Heart (tissue), 3 donors: ENCODE data around the genes ANK2, UGT8 and NDST3.

DNA sequence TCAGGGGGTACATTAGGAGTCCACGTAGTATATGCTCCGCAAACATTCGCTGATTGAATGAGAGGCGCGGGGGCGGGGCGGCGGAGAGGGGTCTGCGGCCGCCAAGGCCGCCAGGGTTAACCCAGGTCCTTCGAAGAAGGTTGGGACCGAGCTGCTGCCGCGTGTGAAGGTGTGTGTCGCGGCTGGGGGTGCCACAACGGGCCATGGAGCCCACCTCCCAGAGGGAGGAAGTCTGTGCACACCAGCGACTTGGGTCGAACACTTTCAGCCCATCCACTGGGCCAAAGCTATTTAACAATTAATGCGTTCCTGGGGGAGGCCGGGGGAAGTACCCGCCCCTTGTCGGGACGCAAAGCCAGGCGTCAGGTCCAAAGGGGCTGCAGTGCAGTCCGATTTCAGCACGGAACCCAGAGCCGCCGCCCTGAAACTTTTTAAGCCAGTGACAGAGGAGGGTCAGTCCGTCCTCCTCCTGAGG, 6.5 kb upstream of the PITX2 start:
- RAMPAGE, long total RNA, 2 experiments = no peak in any of the 2 experiments

GRCh38 chr4:112342897-112343296, 45.7 kb downstream of the ALPK1 start:
- RAMPAGE, long total RNA, 2 experiments = no peak in any of the 2 experiments

- RAMPAGE, long total RNA, 2 experiments = no peak in any of the 2 experiments
These were observed 100.5 kb downstream of the ALPK1 start for GRCh38 chr4:112397556-112398247.

GRCh38 chr4:112564721-112565078, 48.7 kb upstream of the NEUROG2 start:
- RAMPAGE, long total RNA, 2 experiments = no peak in any of the 2 experiments

DNA sequence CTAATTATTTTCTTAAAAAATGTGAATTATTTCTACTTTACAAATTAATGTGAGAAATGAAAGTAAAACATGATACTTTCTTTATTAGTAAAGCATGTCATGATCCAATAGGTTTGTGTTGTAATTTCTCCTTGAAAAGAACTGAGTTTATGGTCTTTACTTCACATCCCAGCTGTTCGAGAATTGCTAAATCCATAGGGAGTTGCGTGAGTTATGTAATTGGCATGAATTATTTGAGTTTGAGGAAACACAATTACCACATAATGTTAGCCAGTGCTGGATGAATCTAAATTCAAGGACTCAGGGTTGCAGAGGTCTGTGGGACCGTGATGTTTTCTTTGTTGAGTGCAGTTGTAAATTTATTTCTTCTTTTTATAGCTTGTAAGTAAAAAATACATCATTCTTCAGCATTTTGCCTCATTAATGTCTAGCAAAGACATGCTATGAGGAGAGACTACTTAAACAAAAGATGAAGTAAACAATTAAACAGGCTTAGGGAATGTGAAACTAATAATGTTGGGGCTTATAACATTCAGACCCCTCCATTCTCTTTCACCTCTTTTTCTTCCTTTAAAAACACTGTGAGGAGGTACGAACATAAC, 159.8 kb upstream of the ANK2 start:
- RAMPAGE, long total RNA, 2 experiments = no peak in any of the 2 experiments

- RAMPAGE, long total RNA, 2 experiments = no peak in any of the 2 experiments
These were observed at the start of gene ANK2 for GRCh38 chr4:113049348-113049975. Gene ANK2, plus strand, starts transcription at chr4:113049653.

GRCh38 chr4:113145230-113146588, 96.3 kb downstream of the ANK2 start:
- RAMPAGE, long total RNA, 2 experiments = no peak in any of the 2 experiments

DNA sequence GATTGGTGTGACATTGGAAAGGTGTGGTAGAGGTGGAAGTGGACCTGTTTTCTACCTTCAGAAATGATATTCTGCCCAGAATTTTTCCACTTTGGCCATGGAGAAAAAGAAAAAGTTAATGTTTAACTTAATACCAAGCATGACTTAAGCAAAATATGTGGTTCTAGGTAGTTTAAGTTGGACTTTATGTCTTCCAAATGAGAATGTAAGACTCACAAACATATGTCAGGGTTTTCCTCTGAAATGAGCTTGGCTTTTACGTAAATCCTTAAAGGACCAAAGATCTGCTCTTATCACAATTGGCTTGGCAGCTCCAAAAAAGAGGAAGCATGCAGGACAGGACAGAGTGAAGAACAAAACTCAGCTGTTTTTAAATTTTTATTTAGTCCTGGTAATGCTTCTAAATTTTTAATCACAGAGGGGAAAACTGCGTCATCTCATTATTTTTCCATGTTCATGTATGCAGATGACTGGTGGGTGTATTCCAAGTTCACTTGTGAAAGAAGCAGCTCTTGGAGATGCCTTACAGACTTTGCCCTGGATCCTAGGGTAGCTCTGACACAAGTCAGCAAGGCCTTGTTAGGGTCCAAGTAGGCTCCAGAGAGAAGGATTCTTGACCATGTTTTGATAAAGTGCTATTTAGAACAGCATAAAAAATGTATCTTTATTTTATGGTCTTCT, 98.2 kb downstream of the ANK2 start:
- RAMPAGE, long total RNA, 2 experiments = no peak in any of the 2 experiments

- RAMPAGE, long total RNA, 2 experiments = no peak in any of the 2 experiments
These were observed 130.6 kb downstream of the ANK2 start for GRCh38 chr4:113180008-113180527.

DNA sequence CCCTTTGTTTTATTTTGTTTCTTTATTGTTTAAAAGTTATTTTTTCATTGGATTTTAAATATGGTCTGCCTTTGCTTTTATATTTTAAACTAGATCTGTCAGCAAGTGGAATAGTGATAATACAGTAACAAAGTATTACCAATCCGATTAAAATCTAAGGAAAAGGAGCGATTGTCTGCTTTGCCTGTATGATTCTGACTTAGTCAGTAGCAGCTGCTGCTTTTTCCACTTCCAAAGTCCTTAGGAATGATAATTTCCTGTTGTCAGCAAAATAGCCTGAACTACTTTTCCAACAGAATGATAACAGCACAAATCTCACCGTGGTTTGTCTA, 289.9 kb downstream of the ANK2 start:
- RAMPAGE, long total RNA, 2 experiments = no peak in any of the 2 experiments

- RAMPAGE, long total RNA, 2 experiments = no peak in any of the 2 experiments
These were observed 279.6 kb downstream of the CAMK2D start for GRCh38 chr4:113481803-113482418.

- RAMPAGE, long total RNA, 2 experiments = no peak in any of the 2 experiments
These were observed 125.8 kb downstream of the CAMK2D start for GRCh38 chr4:113635736-113636052.

DNA sequence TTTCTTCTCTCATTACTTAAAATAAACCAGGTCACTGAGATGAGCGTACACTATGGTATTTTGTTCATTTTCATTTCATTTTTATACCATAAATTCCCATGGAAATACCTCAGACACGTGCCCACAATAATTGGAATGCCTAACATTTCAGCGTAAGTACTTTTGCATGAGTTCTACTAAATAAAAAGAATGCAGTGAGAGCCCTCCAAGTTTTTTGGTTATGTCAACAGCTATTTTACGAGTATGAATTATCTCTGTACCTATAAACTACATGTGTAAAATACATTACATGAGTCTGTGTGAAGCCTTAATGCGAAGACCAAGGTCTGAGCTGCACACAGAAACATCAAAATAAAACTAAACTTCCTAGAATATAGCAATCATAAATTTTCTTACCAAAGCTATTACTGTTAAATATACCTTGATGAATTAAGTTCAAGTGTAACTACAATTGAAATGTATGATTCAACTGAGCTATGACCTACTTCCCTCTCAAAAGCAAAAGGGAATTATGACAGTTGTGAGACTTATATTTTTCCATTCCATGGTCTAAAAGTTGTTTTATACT, 3.0 kb downstream of the CAMK2D start:
- RAMPAGE, long total RNA, 2 experiments = no peak in any of the 2 experiments

DNA sequence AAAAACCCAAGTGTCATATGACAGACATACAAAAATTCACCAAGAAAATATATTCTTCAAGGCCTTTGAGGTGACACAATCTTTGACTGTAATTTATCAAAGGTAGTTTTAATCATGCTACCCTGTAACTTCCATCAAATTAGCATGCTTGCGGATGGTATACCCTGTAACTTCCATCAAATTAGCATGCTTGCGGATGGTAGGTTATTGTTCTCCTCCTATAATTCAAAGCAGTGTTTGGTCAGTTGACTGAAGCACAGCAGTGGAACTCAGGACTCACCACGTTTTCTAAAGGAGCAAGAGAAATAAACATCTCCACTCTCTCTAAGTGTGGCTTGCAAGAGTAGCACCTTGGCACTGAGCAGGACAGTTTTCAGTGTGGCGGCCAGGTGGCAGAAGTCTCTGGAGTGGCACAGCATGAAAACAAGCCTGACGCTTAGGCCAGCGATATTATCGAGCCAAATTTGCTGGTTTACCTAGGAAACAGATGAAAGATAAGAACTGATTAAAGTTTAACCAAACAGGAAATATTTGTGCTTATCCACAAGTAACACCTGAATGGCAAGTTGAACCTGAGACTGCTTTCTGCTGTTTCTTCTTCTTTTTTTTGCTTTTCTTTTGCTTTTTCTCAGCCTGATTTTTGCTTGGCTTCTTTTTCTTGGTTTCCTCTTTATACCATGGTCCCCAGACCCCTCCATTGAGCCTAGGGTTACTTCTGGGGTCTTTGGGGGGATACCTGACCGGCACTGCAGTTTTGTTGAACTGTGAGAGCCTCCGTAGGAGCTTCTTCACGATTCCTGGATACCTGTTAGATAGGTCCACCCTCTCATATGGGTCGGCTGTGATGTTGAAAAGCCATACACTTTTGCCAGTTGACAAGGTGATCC, 77.5 kb downstream of the ARSJ start:
- RAMPAGE, long total RNA, 2 experiments = no peak in any of the 2 experiments

GRCh38 chr4:114481436-114482154, 117.0 kb upstream of the UGT8 start:
- RAMPAGE, long total RNA, 2 experiments = no peak in any of the 2 experiments

DNA sequence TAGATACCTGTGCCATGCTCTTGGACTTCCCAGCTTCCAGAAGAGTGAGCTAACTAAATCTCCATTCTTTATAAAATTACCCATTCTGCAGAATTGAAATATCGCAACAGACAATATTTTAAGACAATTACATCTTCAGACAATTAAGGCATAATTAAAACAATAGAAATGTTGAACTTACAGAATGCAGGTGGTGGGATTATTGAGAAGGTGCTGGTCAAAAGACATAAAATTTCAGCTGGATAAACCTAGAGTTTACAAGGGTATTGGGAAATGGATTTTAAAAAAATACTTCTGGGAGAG, 107.1 kb upstream of the UGT8 start:
- RAMPAGE, long total RNA, 2 experiments = no peak in any of the 2 experiments

DNA sequence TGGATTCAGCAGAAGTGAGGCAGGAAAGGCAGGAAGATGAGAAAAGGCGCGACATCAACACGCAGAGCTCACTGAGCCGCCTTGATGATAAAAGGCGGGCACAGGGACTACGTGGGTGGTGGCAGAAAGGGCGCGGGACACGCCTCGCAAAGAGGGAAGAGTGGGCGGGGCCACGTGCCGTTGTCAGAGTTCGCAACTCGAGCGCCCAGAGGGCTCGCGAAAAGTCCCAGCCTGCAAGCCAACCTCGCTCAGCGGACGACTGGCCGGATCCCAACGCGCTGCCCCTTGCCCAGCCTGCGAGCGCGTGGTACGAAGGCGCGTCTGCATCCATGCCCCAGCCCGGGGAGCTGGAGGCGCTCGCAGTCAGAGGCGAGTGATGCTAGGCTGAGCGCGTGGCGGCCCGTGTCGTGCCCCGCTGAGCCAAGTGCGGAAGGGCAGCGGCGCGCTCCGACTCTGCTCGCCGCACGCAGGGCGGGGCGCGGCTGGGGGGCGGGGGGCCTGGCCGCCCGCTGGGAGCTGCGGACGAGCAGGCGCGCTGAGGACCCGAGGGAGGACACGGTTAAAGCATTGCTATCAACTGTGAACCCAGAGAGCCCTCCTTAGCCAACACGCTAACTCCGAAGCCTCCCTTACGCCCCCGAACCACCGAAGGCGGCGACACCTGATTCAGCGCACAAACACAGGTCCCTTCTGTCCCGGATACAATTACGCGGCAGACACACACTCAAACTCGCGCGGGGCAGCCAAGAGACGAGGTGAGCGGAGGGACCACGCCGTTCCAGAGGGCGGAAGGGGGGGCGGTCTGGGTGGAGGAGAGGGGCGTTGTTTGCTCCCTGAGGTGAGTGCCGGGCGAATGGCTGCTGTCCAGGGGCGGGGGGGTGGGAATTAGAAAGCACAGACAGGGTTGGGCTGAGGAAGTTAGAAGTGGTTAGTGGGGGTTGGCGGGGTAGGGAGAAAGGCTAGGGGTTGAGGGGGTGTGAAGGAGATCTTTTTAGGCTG, at the start of gene UGT8:
Gene UGT8, plus strand, starts transcription at position 588 of the 999 bp plus-strand sequence.
- RAMPAGE, long total RNA, 2 experiments = no peak in any of the 2 experiments

- RAMPAGE, long total RNA, 2 experiments = no peak in any of the 2 experiments
These were observed at the start of gene NDST3 for GRCh38 chr4:118034212-118034613. Gene NDST3, plus strand, starts transcription at chr4:118034486.

DNA sequence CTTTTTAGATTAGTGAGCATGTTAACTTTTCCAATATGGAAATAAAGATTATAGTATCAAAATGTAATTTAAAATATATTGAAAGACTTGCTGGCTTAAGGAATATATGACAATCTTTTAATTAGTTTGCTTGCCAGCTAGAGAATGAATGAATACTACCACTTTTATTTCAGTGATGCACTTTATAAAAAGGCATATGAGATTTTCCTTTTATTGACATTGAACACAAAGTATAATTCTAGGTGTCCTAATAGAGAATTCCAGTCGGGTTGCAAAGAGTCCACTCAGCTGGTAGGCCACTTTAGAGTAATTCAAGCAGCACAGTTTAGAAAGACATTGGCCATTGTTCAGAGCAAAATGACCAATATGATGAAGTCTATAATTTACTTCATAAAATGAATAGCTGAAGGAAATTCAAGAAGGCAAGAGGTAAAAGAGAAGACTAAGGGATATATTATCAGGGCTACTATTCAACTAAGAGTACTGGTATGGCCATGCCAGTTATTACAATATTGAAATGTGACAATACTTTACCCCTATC, 85.0 kb downstream of the NDST3 start:
- RAMPAGE, long total RNA, 2 experiments = no peak in any of the 2 experiments

DNA sequence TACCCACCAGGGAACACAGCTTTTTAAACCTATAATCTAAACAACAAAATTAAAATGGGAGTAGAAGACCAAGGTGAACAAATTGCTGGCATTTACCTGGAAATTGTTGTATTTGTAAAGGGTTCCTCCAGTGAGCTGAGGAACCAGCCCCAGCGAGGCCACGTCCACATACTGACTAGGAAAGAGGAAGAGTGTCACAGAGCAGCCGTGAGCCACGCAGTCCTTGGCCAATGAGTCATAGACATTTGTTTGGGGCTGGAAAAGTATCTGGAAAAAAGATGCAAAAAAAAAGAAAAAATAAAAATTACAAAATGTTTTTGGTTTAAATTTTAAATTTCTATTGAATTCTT, 58.7 kb downstream of the METTL14 start:
- RAMPAGE, long total RNA, 2 experiments = no peak in any of the 2 experiments